Parotid gland (tissue), 1 donor: ENCODE results near the genes PNPLA1, PXT1, CMTR1 and CCDC167.

DNA sequence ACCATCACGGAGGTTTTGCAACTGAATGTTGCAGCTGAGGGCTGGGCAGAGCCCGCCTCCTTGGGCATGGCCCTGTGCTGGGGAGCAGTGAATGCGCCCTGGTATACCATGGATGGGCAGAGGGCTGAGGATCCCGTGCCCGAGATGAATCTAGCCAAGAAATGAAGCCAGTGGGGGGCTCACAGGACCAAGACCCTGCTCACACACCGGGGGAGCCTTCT, at the start of gene PNPLA1:
TSS of gene PNPLA1 (plus strand) at position 63 of the 221 bp plus-strand sequence.
- PRO-cap: no peak

- PRO-cap: bidirectional peak, plus-strand start at chr6:36351017, minus-strand start at chr6:36350827
These were observed 14.2 kb upstream of the BNIP5 start for GRCh38 chr6:36350552-36351532.

GRCh38 chr6:36442578-36443140, at the start of gene PXT1:
Gene PXT1, minus strand, starts transcription at chr6:36442854.
- PRO-cap: bidirectional peak, plus-strand start at chr6:36442973, minus-strand start at chr6:36442917

- PRO-cap: no peak
These were observed 31.4 kb downstream of the KCTD20 start for GRCh38 chr6:36474191-36474630.

- PRO-cap: no peak
These were observed 26.5 kb downstream of the STK38 start for GRCh38 chr6:36520731-36521266.

- PRO-cap: unidirectional peak, minus-strand start at chr6:36596500
These were observed 2.4 kb downstream of the SRSF3 start for GRCh38 chr6:36596301-36597175.

GRCh38 chr6:36602840-36604037, 9.1 kb downstream of the SRSF3 start:
- PRO-cap: no peak

DNA sequence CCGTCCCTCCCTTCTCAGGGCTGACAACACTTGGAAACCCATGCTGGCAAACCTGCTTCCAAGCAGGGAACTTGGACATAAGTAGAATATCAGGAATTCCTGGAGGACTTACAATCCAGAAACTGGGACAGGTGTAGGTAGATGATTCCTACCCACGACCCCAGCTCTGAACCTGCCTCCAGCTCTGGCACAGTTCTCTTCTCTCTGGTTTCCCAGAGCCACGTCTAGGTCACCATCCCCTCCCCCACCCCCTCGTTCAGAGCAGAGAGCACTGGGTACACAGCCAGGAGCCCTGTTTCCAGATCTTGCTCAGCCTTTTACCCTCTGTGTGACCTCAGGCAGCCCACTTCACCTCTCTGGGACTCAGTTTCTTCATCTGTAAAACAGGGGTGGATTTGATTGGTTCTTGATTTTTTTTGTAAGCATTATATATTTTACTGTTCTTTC, 35.0 kb upstream of the CDKN1A start:
- PRO-cap: no peak

GRCh38 chr6:36676966-36677616, 1.4 kb upstream of the CDKN1A start:
- PRO-cap: no peak

DNA sequence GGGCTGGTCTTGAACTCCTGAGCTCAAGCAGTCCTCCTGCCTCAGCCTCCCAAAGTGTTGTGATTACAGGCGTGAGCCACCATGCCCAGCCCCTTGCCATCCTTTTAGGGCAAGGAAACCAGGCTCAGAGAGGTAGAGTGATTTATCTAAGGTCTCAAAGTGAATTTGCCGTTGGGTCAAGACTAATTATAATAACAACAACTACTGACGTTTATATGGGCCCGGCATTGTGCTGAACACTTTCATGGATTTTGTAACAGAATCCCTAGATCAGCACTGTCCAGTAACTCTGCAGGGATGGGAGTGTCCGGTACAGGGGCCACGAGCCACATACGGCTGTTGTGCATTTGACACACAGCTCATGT, 6.5 kb downstream of the CDKN1A start:
- PRO-cap: no peak

DNA sequence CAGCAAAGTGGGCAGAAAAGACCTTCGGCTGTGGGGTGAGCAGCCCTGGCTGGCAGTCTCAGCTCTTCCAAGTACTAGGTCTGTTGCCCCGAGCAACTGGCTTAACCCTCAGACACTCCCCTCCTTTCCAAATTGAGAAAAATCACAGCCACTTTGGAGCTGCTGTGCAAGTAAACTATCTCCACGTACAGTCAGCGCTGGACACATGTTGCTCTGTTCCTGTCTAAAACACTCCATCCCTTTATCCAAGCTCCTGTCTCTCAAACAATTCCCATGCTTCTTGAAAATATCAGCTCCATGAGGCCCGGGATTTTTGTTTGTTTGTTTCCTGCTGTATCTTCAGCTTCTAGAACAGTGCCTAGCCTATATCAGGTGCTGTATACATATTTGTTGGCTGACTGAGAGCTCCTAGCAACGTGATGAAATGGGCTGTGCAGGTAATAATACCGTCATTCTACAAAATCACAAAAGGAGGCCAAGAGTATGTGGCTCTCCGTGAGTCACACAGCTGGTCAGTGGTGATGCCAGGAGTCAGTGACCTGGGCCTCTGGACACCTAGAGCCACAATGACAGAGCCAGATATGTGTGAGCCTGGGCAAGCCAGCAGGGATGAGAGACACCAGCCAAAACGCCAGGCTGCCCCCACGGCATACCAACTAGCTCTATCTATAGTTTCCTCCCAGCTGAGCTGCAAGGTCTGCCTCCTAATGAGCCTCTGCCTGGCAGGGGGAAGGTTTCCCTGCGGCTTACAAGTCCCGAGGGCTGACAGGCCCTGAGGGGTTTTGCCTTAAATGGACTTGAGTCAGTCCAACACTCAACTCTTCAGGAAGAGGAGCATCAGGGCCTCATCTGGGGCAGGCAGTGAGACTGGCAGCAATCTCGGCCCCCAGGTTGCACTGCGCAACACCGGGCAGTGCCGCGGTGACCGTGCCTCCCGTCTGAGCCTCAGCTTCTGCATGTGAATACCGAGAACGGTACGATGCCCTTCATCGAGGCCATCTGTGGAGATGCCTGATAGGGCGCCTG, 70.1 kb downstream of the CPNE5 start:
- PRO-cap: no peak

GRCh38 chr6:36820706-36821533, 18.3 kb downstream of the CPNE5 start:
- PRO-cap: unidirectional peak, plus-strand start at chr6:36821307

DNA sequence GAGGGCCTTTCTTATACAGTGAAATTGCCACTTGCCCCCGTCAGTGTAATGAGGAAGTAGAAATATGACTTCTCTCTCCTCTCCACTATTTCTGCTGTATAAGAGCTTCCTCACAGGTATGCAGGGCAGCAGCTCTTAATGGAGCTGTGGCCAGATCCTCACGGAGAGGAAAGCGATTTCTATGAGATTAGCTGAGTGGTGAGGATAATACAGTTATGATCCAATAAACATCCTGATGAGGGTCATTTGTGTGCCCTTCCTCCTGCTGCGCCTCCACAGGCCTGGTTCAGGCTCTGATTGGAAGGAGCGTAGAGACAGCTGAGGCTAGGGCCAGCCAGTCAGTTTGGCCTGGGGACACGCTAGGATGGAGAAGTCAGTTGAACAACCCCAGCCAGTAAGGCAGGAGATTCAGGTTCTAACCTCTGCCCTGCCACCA, 10.9 kb upstream of the CPNE5 start:
- PRO-cap: no peak

DNA sequence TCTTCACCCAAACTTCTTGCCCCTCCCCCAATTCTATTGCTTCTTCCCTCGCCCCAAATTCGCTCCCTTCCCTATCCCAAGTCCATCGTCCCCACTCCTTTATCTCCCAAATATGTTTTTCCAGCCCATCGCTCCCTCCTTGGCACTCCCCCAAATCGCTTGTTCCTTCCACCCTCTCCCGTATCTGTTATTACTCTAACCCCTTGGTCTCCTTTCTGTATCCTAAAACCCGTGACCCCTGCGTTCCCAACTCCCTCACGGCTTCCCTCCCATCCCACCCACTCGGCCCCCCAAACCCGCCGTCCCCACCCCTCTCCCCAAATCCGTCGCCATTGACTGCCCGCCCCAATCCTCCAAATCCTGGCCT, 578 bp downstream of the MTCH1 start:
- PRO-cap: no peak

GRCh38 chr6:37104386-37105073, 65.4 kb upstream of the PIM1 start:
- PRO-cap: bidirectional peak, plus-strand start at chr6:37104596, minus-strand start at chr6:37104528

DNA sequence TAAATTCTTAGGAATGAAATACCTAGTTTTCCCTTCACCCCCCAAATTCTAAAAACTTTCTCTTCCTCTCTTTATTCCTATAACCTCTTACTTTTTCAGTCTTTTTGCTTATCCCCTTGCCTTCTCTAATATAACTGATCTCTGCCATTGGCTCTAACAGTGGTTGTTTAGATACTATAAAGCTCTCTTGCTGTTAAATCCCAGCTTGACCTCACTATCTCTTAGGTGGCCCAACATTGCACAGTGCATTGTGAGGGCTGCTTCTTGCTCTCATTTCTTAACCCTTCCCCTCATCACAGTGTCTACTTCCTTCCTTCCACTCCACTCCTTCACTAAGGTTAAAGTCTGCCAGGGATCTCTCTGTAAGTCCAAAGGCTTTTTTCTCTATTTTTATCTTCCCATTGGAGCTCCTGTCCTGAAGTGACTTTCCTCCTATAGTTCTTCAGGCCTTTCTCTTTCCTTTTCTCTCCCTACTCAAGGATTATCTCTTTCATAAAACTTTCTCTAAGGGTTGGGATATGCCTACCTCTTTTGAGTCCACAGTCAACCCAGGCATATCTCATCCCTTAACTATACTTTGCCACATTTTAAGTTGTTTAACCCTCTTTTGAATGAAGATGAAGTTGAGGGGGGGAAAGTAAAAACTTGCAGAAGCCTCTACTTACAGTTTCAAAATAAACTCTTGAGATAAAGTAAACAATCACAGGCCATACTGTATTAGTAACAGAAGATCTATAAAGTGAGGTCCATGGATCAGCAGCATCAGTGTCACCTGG, 4.0 kb upstream of the TBC1D22B start:
- PRO-cap: no peak

- PRO-cap: bidirectional peak, plus-strand start at chr6:37433272, minus-strand start at chr6:37433167
These were observed at the start of gene CMTR1 for GRCh38 chr6:37432750-37433351. Gene CMTR1, plus strand, starts transcription at chr6:37433221.

- PRO-cap: no peak
These were observed 700 bp downstream of the CMTR1 start for GRCh38 chr6:37433352-37434490.

DNA sequence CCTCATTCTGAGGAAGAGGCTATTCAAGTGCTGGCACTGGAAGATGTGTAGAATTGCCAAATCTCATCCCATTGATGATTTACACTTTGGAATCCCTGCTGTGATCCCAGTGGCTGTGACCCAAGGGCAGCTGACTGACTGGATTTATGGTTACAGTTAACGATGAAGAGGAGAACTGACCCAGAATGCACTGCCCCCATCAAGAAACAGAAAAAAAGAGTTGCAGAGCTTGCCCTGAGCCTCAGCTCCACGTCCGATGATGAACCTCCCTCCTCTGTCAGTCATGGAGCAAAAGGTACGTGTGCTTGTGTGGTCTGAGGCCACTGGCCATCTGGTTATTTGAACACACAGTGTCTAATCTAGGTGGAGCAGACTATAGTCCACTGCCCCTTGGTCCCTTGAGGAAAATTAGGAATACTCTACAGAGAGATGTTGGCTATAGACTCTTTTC, 2.5 kb downstream of the CMTR1 start:
- PRO-cap: no peak

- PRO-cap: unidirectional peak, minus-strand start at chr6:37499857
These were observed at the start of gene CCDC167 for GRCh38 chr6:37499311-37500443. Gene CCDC167, minus strand, starts transcription at chr6:37499893.